Thoracic aorta endothelial cell (primary cell): Measurements from ENCODE around the genes SRPK3 and NAA10.

- CAGE, long polyA plus RNA: no peak
Observed at GRCh38 chrX:153690858-153691697, 3.4 kb downstream of the SLC6A8 start.

DNA sequence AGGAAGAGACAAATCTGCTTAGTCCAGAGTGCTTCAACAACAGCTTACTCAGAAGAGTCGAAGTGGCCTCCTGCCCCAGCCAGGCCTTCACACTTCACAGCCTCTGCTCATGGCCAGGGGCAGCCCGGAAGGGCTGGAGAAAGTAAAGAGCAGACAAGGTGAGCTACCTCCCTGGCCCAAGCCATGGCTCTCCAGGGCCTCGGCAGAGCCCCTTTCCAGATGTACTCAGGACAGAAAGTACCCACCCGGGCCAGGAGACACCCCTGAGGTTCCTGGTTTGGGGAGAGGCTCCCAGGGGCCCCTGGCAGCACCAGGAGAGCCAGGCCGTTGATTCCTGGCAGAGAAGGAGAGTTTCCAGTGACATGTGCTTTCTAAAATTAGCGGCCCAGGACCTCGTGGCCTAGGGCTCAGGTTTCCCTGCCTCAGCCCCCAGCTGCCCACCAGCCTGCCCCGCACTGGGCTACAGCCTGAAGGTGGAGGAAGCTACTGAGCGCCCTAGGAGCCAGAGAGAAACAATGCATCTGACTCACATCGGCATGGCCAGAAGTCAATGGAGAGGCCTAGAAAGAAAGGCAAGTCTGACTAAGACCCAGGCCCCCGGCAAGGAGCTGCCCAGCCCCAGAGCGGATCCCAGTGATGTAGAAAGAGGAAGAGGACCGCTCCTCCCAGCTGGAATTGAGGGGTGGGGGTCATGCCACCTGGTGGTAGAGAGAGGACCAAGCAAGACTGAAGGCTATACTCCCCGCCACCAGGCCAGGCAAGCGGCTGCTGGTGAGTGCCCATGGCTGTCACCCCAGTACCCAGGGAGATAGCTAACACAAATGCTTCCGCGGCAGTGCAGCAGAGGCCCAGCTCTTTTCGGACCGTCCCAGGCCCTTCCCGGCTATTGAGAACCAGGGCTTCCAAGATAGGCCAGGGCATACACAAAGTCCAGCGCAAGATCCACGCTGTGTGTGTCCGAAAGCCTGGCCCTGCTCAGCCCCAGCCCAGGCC is 17.7 kb downstream of the SLC6A8 start:
- CAGE, long polyA plus RNA: no peak

- CAGE, long polyA plus RNA: no peak
Observed at GRCh38 chrX:153730999-153731607, 6.4 kb downstream of the ABCD1 start.

DNA sequence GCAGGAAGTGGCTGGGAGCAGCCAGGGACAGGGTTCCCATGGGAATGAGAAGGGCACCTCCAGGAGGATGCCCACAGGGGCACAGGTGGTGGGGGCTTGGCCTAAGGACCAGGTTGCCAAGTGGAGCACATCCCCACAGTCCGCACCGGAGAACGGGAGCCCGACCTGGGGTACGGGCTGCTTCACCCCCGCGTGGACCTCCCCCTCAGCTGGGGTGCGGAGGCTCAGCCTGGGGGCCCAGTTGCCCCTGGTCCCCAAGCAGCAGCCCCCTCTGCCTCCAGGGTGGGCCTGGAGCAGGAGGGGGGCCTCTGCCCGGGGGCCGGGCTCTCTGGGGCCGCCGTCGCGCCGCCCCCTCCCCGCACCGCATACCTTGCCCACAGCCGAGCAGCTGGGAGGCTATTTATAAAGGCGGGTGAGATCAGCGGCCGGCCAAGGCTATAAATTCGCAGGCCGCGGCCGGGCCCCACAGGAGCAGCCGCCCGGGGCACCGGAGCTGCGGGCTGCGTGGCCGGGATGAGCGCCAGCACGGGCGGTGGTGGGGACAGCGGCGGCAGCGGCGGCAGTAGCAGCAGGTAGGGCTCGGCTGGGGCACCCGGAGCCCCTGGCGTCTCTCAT is at the start of gene SRPK3:
SRPK3 (plus strand) TSS at position 468 of the 615 bp plus-strand sequence.
- CAGE, long polyA plus RNA: no peak

- CAGE, long polyA plus RNA: no peak
Observed at GRCh38 chrX:153794895-153795697, 628 bp downstream of the SSR4 start.

- CAGE, long polyA plus RNA: no peak
Observed at GRCh38 chrX:153904028-153904378, 470 bp upstream of the AVPR2 start.

- CAGE, long polyA plus RNA: no peak
Observed at GRCh38 chrX:153934645-153935469, at the start of gene NAA10. Gene NAA10 (minus strand): TSS chrX:153935037.

DNA sequence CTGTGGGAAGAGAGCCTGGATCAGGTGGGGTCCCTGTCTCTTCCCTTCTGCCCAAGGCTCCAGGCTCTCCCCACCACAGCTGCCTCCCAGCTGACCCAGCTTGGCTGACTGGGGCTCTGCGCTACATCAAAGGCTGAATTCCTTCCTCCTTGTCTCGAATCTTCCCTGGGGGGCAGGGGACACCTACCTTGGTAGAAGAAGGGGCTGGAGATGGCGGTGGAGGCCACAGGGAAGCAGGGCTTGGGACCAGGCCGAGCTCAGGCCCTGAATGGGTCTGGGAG is 974 bp downstream of the IRAK1 start:
- CAGE, long polyA plus RNA: no peak

- CAGE, long polyA plus RNA: no peak
Observed at GRCh38 chrX:154326914-154327960, 31.6 kb downstream of the TKTL1 start.

GRCh38 chrX:154351577-154352465 is 22.6 kb downstream of the FLNA start:
- CAGE, long polyA plus RNA: no peak

DNA sequence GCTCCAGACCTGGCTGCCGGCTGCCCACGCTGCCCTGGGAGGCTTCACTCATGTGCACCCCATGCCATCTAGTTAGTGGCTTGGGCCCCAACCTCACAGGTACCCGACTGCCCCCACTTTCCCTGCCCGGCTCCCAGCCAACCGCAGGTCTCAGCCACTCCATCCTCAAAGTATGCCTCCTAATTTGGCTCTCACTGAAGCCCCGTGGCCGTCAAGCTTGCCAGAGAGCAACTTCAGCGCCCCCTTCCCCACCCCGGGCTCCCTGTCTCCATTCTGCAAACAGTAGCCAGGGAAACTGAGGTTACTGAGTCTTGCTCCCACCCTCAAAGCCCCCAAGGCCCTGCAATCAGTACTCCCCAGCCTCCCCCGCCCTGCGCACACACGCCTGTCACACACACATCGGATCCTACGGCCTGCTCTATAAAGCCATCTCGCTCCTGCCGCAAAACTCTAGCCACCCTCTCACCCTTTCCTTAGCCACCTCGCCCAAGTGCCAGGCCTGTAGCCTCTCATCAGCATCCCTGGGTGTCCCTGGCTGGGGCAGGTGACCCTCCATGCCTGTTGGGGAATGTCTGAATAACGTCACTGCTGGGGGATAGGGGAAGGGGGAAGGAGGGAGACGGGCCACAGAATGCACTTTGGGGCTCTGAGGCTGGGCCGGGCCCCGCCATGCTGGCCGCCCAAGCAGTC is 18.2 kb downstream of the FLNA start:
- CAGE, long polyA plus RNA: no peak

DNA sequence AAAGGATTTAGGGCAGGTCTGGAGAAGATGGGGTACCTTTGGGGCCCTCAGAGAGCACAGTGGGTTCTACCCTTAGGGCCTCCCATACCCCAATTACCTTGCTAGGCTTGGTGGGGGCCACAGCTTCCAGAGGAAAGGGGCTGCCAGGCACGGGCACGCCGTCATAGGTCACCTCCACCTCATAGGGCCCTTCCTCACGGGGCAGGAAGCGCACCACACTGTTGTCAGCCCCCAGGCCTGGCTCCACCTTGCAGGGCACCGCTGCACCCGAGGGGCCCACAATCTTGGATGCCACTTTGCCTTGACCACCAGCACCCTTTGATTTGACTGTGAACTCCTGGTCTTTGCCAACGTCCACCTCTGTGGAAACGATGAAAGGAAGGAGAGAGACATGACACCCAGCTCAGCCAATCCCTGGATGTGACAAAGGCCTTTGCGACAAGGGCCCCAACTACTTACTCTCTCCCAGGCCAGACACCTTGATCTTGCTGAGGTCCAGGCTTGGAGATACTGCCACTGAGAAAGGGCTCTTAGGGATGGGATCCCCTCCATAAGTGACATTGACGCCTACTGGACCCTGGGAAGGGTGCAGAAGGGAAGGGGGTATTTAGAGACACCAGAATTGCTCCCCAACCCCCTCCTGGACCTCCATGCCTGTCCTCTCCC is 13.1 kb downstream of the FLNA start:
- CAGE, long polyA plus RNA: no peak

DNA sequence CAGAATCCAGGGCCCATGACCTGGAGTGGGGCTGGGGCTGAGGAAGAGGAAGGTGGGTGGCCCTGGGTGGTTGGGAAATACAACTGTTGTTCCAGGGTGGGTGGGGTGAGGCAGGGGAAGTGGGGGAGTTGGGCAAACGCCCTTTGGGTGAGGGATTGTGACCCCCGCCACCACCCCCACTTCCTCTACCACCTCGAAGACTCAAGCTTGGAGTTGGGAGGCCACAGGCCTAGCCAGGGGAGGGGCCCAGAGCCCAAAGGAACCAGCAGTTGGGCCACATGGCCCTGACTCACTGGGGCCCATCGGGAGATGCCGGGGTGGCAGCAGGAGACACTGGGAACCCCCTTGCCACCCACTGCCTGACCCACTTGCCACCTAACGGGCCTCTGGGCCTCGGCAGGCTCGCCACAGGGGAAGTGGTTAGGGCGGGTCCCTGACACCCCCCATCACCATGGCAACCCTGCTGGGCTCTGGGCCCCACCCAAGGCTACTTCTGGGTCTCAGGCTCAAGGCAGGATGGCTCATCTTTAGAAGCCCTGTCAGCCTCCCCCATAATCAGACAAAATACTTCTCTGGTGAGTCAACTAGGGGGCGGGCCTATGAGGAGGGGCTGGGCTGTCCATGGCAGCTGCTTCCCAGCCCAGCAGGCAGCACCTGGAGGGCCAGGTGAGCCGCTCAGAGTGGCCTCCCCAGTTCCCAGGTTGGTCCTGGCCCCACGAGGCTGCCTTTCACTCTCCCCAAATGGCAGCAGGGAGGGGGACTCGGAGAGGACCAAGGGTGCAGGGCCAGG is 5.7 kb downstream of the FLNA start:
- CAGE, long polyA plus RNA: no peak

DNA sequence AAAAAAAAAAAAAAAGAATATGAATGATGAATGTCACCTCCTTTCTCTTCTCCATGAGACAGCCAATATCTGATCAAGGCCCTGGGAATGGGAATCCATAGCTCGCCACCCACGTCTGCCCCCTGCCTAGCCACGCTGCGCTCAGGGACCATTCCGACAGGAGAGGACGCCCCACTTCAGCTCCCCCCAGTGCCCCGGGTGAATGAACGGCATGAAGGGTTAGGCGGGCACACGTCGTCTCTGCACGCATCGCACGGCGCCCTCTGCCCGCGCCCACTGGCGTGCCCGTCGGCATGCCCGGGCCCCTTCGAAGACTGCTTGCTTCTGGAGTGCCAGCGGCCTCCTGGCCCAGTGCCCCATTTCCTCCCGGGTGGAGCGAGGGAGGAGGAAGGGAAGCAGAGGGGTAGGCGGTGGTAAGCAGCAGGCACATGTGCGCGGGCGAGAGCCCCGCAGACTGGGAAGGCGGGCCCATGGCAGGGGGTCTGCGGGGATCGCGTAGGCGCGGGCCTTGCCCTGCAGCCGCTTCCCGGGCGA is 1.2 kb upstream of the EMD start:
- CAGE, long polyA plus RNA: no peak

DNA sequence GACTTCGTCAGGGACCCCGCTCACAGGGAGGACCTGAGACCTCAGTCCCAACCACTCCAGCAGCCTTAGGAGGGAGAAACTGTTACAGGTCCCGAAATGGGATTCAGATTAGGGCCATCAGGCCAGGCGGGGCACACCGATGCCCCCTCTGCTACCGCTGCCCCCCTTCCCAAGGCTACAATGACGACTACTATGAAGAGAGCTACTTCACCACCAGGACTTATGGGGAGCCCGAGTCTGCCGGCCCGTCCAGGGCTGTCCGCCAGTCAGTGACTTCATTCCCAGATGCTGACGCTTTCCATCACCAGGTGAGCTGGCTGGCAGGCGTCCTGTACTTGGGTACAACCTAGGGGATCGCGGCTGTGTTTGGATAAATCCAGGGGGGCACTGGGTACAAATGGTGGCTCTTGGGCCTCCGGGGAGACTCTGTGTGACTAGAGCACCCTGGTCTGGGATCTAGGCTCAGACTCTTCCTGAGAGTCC is 1.0 kb downstream of the EMD start:
- CAGE, long polyA plus RNA: no peak

- CAGE, long polyA plus RNA: no peak
Observed at GRCh38 chrX:154390007-154390478, 8.1 kb upstream of the RPL10 start.

DNA sequence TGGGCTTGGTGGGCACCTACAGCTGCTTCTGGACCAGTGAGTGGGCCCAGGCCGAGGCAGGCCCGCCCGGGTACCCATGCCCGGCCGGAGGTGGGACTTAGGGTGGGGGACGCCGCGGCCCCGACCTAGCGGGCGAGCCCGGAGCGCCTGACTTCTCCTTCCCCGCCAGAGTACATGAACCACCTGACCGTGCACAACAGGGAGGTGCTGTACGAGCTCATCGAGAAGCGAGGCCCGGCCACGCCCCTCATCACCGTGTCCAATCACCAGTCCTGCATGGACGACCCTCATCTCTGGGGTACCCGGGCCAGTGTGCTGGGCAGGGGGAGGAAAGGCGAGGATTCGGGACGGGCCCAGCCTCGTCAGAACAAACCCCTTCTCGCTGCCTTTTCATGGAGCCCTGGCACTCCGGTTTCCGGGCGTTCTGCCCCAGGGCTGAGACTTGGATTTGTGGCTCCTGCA is 609 bp downstream of the TAFAZZIN start:
- CAGE, long polyA plus RNA: no peak

- CAGE, long polyA plus RNA: no peak
Observed at GRCh38 chrX:154430924-154432009, 2.8 kb downstream of the ATP6AP1 start.

- CAGE, long polyA plus RNA: no peak
Observed at GRCh38 chrX:154458445-154458769, 326 bp downstream of the PLXNA3 start.

DNA sequence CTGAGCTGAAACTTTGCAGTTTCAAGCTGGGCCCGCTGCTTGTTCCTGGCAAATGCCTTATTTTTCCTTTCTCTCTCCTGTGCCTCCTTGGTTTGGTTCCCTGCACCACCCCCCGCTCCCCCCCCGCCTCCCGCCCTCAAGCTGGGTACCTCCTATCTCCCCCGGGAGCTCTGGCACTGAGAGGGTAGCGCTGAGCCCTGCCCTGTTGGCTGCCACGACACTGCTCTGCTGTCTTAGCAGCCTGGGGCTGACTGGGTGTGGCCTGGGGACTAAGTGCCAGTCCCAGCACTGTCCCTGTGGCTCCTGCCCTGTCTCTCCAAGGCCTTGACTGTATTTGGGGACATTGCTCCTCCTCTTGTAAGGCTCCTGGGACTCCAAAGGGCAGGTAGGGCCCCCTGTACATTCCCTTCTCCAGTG is 977 bp downstream of the PLXNA3 start:
- CAGE, long polyA plus RNA: no peak